Gastroesophageal sphincter (tissue), 4 donors: Measurements from ENCODE around the gene MBNL2.

DNA sequence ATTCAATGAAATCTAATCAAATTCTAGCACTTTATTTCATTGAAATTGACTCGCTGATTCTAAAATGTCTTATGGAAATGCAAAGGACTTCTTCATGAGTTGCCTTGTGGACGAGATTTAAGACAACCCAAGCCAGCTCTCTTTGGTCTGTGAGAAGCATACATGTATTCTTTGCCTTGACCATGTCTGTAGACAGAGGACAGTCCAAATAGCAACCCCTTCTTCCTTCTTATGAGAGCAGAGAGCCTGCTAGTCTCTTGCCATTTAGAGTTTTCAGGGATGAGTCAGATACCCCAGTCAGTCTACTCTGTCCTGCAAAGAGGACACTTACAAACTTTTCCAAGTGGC lies 36.6 kb downstream of the DNAJC3 start:
- PRO-cap, result no peak
- RAMPAGE, long total RNA, 4 experiments, result no peak in any of the 4 experiments

- PRO-cap, result unidirectional peak, plus-strand start at chr13:96090726
- RAMPAGE, long total RNA, 4 experiments, result no peak in any of the 4 experiments
These were observed 537 bp downstream of the HS6ST3 start for GRCh38 chr13:96090281-96091006.

DNA sequence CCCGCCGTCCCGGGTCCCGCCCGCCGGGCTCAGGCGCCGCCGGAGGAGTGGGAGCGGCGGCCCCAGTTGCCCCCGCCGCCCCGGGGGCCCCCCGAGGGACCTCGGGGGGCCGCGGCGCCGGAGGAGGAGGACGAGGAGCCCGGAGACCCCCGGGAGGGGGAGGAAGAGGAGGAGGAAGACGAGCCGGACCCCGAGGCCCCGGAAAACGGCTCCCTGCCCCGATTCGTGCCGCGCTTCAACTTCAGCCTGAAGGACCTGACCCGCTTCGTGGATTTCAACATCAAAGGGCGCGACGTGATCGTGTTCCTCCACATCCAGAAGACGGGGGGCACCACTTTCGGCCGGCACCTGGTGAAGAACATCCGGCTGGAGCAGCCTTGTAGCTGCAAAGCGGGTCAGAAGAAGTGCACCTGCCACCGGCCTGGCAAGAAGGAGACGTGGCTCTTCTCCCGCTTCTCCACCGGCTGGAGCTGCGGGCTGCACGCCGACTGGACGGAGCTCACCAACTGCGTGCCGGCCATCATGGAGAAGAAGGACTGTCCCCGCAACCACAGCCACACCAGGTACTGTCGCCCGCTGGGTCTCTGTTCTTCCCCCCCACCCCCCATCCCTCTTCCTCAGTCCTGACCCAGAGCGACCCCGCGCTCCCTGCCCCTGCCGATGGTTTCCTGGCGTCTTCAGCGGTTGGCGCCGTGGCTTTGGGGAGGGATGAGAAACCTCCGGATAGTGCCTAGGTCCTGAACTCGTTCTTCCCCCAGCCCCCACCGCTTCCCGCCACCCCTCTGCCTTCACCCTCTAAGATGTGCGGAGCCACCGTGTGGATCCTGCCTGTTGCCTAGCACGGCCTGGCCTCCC lies 1.3 kb downstream of the HS6ST3 start:
- PRO-cap, result bidirectional peak, plus-strand start at position 331 of the sequence, minus-strand start at position 241 of the sequence
- RAMPAGE, long total RNA, 4 experiments, result no peak in any of the 4 experiments

- PRO-cap, result no peak
- RAMPAGE, long total RNA, 4 experiments, result no peak in any of the 4 experiments
These were observed 46.1 kb downstream of the OXGR1 start for GRCh38 chr13:96948107-96948558.

- PRO-cap, result no peak
- RAMPAGE, long total RNA, 4 experiments, result no peak in any of the 4 experiments
These were observed 11.7 kb downstream of the OXGR1 start for GRCh38 chr13:96982481-96983163.

- PRO-cap, result bidirectional peak, plus-strand start at chr13:97222326, minus-strand start at chr13:97222207; unidirectional peak, plus-strand start at chr13:97222588
- RAMPAGE, long total RNA, 4 experiments, result start-site peak on the plus strand in 4 of 4 experiments, at chr13:97222322-97222450 at its widest, 96 to 1,605 reads per replicate
These were observed at the start of gene MBNL2 for GRCh38 chr13:97221812-97223103. MBNL2 (plus strand) TSS chr13:97222333.

DNA sequence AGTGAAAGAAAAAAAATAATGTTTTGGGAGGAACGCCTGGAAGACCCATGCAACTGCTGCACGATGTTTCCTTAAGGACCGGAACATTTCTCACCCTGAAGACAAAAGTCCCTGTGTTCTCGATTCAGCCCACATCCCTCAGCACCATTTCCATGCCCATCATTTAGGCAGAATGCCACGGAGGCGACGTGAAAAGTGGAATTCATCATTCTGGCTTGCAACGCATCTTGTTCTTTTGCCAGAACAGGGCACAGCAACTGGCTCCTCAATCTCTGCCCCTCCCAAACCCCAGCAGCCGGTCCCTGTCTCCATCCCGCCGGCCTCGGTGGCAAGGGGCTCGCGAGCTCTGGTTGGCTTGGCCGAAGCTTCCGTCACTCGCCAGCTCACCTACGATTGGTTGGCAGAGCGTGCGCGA lies 1.3 kb upstream of the RAP2A start:
- PRO-cap, result bidirectional peak, plus-strand start outside the sequence, minus-strand start at position 324 of the sequence
- RAMPAGE, long total RNA, 4 experiments, result no peak in any of the 4 experiments

DNA sequence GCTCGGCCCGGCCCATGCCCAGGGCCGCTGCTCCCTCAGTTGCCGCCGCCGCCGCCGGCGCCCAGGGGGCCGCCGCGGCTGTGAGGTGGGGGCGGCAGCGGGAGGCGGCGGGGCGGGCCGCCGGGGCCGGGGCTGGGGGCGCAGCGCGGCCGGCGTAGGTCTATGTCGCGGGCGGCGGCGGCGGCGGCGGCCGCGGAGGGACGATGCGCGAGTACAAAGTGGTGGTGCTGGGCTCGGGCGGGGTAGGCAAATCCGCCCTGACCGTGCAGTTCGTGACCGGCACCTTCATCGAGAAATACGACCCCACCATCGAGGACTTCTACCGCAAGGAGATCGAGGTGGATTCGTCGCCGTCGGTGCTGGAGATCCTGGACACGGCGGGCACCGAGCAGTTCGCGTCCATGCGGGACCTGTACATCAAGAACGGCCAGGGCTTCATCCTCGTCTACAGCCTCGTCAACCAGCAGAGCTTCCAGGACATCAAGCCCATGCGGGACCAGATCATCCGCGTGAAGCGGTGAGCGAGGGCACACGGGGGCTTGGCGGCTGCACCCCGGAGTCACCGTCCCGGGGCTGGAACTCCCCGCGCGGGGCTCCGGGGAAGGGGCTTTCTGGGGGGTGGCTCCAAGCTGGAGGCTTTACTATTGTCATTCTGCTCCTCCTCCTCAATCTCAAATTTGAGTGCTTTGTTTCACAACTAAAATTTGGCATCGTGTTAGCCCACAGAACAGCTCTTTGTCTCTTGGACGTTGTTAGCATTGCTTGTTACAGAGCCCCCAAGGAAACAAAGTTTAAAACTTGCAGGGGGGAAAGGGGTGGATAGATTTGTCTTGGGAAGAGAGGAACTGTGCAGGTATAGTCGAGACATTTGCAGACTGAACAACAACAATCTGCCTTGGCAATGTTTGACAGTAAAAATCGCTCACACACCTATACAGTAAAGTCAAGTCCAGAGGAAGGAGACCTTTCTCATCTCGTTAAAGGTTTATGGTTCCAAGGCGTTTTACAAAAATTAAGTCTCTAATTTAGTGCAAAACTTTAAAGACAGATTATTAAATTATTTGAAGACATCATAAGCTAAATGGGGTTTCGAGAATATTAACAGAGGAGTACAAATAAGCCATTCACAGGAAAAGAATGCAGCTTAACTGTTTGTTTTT lies 679 bp downstream of the RAP2A start:
- PRO-cap, result unidirectional peak, plus-strand start at position 163 of the sequence
- RAMPAGE, long total RNA, 4 experiments, result no peak in any of the 4 experiments

- PRO-cap, result no peak
- RAMPAGE, long total RNA, 4 experiments, result no peak in any of the 4 experiments
These were observed 133.9 kb downstream of the RAP2A start for GRCh38 chr13:97567704-97568450.

- PRO-cap, result unidirectional peak, plus-strand start at chr13:98143414
- RAMPAGE, long total RNA, 4 experiments, result start-site peak on the plus strand in 2 of 4 experiments, at chr13:98143413-98143489 at its widest, 38 to 64 reads per replicate
These were observed 343 bp downstream of the FARP1 start for GRCh38 chr13:98143170-98143703.

- PRO-cap, result no peak
- RAMPAGE, long total RNA, 4 experiments, result no peak in any of the 4 experiments
These were observed 62.8 kb upstream of the RNF113B start for GRCh38 chr13:98239563-98240520.

DNA sequence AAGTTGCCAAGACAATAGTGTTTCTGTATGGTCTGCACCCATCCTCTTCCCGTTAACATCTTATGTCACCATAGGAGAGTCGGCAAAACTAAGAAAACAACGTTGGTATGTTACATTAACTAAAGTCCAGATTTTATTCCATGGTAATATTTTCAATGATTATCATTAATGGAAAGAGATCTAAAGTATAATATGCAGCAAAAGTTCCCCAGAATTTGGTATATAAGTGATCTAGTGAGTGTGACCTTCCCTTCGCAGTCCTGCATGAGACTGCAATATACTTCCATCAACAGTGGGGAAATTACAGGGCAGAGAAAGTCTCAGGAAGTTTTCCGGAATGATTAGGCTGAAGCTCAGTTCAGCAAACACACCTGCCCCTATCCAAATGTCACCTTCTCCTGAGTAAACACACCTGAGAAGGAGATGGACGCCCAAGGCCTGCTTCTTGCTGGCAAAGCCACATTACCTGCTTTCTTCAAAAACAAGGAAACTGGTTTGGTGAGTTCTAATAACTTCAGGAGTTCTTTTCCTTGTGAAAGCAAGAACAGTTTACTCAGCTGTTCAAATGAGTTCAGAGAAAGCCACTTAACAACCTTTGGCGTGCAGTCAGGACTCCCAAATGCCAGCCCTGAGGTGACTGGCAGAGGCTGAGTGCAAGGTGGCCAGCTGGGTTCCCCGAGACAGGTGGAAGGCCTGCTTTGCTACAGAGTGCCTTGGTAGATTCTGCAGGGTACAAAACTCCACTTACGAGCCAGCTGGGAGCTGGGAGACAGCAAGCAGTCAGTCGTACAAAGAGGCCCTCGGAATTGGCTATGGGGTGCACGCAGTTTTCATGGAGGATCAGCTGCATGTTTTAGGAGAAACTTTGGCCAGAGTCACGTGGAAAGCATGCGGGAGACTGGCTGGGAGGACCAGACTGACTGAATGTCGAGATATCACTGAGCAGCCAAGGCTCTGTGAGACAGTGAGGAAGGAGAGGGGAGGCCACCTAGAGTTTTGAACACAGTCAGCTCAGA lies 160.5 kb downstream of the STK24 start:
- PRO-cap, result no peak
- RAMPAGE, long total RNA, 4 experiments, result no peak in any of the 4 experiments

DNA sequence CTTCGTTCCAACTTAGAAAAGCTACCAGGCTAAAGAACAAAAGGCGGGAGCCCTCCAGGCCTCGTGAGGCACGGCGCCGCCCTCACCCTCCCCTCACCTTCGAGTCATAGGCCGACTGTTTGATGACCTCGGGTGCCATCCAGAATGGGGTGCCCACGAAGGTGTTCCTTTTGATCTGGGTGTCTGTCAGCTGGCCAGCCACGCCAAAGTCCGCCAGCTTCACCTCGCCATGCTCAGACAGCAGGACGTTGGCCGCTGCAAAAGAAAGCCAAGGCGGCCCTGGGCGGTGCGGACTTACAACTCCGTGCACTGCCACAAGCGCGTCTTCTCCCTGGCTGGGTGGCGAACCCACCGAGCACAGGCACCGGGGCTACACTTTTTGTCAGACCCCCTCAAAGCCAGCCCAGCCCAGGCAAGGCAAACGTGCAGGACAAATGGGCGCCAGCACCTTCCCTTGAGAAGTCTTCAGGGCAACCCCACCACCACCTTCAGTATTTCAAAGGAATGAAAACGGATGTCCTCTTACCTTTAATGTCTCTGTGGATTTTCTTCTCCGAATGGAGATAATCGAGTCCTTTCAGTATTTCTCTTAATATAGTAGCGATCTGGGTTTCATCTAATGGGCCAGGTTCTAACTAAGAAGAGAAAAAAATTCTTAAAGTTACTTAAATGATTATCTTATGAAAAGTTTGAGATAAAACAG lies 102.0 kb downstream of the STK24 start:
- PRO-cap, result no peak
- RAMPAGE, long total RNA, 4 experiments, result no peak in any of the 4 experiments

- PRO-cap, result bidirectional peak, plus-strand start at chr13:98571287, minus-strand start at chr13:98571151
- RAMPAGE, long total RNA, 4 experiments, result no peak in any of the 4 experiments
These were observed 5.9 kb downstream of the STK24 start for GRCh38 chr13:98570757-98571647.

GRCh38 chr13:98574220-98574727 lies 2.6 kb downstream of the STK24 start:
- PRO-cap, result no peak
- RAMPAGE, long total RNA, 4 experiments, result no peak in any of the 4 experiments

- PRO-cap, result no peak
- RAMPAGE, long total RNA, 4 experiments, result start-site peak on the minus strand in 1 of 4 experiments, at chr13:98576196-98576245 at its widest, 24 reads per replicate
These were observed 695 bp downstream of the STK24 start for GRCh38 chr13:98575875-98576949.

DNA sequence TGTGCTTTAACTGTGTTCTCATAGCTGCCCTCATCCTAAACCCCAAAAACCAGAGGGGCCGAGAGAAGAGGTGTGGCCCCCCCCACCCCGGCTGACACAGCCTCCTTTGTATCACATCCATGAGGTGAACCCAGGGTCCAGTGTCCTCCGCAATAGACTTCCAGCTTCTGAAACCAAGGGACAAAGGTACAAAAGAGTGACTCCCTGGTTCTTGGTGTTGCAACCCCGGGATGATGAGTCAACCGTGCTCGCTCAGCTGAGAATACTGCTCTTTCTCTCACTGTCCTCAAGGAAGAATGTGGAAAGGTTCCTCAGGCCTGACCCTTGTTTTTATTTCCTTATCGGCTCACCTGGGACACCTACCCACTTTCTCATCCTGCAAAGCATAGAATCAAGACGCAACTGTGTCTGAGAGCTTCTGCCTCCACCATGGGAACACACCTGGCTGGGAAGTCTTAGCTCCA lies 5.5 kb downstream of the SLC15A1 start:
- PRO-cap, result no peak
- RAMPAGE, long total RNA, 4 experiments, result no peak in any of the 4 experiments

DNA sequence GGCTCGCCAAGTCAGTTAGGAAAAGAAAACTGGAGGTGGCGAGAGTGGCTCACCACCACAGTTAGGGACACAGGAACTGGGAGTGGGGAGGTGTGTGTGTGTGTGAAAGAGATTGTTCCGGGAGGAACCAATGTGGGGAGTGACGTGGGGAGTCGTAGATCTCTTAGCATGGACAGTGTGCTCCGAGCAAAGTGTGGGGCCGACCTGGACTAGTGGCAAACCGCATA lies 8.6 kb upstream of the SLC15A1 start:
- PRO-cap, result no peak
- RAMPAGE, long total RNA, 4 experiments, result no peak in any of the 4 experiments

GRCh38 chr13:98829414-98830084 lies 77.1 kb upstream of the SLC15A1 start:
- PRO-cap, result no peak
- RAMPAGE, long total RNA, 4 experiments, result no peak in any of the 4 experiments

DNA sequence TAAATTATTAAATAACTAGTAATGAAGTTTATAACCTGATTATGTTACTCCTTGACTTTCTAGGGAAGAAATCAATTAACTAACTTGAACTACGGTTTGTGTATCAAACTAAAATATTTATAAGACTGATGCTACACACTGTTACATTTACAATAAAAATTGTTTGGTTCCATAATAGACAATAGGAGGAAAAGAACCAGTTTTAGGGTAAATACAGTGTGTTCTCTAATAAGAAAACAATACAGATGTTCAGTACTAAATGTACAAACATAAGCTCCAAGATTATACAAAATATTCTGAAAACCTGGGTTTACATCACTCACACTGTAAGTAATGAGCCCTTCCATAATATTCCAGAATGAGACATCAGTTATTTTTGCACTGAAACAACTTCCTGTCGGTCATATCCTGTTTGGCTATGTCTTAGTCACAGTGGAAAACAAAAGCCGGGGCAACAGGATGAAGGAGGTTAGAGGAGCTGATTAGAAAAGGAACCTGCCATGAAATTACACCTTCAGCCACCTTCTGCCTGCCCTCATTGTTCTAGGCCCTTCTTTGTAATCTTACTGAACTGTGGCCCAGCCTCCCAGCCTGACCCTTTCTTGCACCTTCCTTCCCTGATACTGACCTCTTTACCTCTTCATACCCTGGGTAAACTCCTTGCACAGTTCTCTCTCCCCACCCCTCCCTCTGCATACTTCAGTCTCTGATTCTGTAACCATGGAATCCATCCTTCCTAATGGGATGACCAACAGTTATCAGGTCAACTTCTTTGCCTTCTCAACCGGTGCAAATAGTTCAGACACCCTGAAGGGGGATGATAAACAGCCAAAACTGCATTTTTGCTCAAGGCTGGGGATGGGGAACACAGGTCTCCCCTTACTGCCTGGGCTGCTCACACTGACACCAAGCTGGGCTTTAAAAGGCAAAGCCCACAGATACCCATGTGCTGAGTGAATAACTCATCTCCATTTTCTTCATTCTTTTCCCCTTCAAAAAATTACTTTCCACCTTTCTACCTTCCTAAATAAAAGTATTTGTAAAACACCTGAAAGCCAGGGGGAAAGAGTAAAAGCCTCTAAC lies 67.3 kb downstream of the DOCK9 start:
- PRO-cap, result no peak
- RAMPAGE, long total RNA, 4 experiments, result no peak in any of the 4 experiments